Paraaortic lymph node (tissue), 1 donor: ENCODE measurements around a stretch of chr5.

DNA sequence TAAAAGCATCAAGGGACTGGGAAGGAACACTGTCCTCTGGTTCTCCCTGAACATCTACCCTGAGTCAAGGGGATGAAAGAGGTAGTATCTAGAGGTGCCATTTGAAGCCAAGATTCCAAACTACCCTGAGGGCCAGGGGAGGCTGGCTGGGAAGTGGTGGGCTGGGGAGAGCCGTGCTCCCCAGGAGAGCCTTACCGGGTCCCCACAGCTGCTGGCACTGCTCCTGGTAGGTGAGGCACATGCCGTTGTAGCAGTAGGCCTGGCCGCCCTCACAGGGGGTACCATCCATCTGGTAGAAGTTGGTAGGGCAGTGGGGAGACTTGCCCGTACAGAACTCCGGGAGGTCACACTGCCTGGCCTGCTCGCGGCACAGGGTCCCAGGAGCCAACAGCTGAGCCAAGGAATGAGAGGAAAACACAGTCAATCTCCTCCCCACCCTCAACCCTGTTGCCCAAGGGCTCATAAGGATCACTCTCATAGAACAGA is 36.7 kb downstream of the NIPAL4 start:
- PRO-cap = no peak

- PRO-cap = no peak
These were observed 25.4 kb downstream of the ADAM19 start for GRCh38 chr5:157550049-157550627.

GRCh38 chr5:157571249-157572129 is 4.1 kb downstream of the ADAM19 start:
- PRO-cap = bidirectional peak, plus-strand start at chr5:157571650, minus-strand start at chr5:157571422

DNA sequence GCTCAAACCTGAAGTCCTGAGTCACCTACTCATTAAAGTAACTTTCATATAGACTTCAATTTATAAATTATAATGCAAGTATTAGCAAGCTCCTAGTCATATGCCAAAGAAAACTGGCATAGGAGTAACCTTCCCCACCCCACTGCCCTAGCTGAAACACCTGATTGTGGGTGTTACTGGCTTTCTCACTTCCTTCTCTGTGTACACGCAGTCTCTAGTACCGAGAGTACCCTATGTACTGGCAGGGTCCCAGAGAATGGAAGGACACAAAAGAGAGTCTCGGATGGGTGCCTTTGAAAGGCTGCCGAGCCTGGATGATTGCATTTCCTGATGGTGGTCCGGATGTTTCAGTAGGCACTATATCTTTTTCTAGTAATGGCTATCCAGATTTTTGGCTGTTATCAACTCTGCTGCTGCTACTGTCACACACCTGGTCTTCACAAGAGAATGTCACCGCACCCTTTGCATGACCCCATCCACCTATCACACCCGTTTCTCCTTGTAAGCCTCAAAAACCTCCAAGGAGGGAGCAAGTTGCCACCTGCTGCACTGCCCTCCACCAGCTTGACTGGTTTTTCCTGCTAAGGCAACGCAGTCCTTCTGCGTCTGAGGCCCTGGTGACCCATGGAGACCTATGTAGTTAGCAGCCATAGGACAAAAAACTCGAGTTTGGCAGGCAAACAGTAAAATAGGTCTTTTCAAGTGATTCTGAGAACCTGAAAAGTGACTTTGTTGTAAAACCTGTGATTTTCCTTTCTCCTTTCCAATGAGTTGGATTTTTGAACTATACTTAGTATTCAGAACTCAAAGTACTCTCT is 53.9 kb upstream of the CLINT1 start:
- PRO-cap = no peak

DNA sequence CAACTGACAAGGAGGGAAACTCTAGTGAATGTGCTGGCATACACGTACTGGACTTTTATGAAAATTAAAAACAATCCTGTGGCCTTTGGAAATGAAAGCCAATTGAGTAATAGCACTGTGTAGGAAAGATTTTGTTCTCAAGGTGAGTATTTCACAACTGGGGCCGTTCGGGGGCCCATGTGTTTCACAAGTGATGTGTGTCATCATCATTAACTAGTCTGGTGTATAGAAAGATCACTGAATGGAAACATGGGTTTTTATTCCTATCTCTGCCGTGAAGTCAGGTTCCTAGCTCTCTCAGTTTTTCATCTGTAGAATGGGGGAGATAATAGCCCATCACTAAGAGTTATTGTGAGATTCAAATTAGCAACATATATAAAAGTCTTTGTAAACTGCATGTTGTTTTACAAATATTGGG is 605.1 kb upstream of the CLINT1 start:
- PRO-cap = no peak

- PRO-cap = unidirectional peak, plus-strand start at chr5:158819240; unidirectional peak, plus-strand start at chr5:158819313
These were observed 280.7 kb downstream of the EBF1 start for GRCh38 chr5:158818993-158819456.

- PRO-cap = no peak
These were observed 47.4 kb downstream of the EBF1 start for GRCh38 chr5:159052266-159052671.

- PRO-cap = unidirectional peak, plus-strand start at chr5:159061554; bidirectional peak, plus-strand start at chr5:159061603, minus-strand start at chr5:159061557
These were observed 38.3 kb downstream of the EBF1 start for GRCh38 chr5:159061095-159062107.

- PRO-cap = no peak
These were observed 34.4 kb downstream of the EBF1 start for GRCh38 chr5:159065030-159065912.

DNA sequence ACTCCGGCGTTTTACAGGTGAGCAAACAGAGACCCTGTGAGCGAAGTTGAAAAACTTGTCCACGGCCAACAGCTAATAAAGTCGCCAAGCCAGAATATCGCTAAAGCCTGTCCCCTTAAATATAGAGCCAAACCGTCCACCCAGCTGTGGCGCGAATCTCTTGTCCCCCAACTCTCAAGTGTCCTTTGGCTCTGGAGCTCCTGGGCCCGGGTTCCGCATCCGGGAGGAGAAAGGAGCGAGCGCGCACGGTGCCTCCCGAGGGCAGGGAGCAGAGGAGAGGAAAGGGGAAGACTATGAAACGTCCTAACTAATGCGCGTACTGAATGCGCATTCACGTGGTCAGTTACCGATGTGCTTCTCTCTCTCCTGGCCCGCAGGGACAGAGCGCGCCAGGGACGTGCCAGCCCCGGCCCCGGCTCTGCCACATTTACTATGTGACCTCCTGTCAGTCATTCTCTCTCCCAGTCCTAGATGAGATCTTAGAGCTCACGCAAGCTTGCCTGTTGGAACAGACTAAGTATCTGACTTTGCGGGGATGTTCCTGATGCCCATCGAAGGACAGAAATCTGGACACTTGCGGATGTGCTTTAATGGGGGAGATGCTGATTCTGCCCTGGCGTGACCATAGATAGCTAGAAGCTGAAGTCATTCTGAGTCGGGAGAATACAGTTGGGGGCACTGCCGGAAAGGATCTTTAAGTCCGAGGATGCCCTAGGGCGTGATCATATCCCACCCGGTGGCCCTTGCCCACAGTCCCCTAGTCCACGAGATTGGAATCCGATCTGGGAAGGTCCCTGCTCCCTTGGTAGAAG is 5.6 kb upstream of the EBF1 start:
- PRO-cap = bidirectional peak, plus-strand start at position 382 of the sequence, minus-strand start at position 268 of the sequence; unidirectional peak, minus-strand start at position 429 of the sequence

GRCh38 chr5:159106604-159107176 is 7.0 kb upstream of the EBF1 start:
- PRO-cap = no peak

GRCh38 chr5:159181630-159182299 is 27.6 kb downstream of the RNF145 start:
- PRO-cap = no peak

DNA sequence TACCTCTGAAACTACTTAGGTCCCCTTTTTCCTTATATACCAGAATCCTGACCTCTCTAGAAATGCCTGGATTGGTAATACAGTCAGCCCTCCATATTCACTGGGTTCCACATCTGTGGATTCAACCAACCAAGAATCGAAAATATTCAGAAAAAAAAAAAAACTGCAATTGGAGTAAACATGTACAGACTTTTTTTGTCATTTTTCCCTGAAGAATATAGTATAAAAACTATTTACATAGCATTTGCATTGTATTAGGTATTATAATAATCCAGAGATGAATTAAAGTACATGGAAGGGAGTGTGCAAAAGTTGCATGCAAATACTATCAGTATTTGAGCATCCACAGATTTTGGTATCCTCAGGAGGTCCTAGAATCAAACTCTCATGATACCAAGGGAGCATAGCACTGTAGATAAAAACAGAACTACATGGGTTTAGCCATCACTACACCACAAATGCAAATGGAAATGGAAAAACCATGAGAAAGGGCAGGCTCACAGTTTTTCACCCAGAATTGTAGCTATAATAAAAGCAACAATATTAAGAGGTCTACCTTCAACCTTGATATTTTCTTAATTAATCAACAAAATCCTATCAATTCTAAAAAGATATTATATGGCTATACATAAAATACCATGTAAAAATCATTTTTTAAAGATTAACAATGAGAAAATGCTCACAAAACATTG is 17.3 kb downstream of the RNF145 start:
- PRO-cap = no peak

DNA sequence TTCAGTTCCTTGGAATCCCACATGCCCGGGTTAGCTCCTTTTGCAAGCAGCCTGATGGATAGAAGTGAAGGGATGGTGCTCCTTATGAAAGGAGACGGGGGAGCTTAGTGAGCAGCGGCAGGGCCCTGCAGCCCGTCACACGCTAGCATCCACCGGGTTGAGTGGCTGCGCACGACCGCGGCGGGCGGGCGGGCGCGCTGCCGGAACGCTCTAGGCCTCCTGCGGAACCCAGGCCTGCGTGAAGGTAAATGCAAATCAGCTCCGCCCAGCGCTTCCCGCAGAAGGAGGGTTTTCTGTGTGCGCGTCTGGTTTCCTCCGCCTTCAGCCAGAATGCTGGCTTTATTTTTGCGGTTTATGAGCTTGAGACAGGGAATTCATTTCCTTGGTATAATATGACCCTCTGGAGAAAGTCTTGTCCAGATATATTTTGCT is 19.8 kb downstream of the IL12B start:
- PRO-cap = no peak

DNA sequence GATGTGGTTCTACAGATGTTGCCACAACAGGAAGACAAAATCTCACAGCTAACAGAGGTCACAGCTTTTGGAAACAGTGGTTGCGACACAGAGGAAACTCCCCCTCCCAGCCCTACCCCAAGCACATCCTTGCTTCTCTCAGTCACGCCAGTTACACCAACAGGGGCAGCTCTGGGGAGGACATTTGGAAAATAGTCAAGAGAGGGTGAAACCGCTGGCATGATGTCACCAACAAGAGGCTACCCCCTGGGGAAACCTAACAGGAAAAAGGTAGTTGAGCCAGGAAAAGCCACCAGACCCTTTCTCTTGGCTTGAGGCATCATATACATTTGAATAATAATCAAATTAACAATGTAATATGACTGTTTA is 82.1 kb upstream of the IL12B start:
- PRO-cap = no peak

DNA sequence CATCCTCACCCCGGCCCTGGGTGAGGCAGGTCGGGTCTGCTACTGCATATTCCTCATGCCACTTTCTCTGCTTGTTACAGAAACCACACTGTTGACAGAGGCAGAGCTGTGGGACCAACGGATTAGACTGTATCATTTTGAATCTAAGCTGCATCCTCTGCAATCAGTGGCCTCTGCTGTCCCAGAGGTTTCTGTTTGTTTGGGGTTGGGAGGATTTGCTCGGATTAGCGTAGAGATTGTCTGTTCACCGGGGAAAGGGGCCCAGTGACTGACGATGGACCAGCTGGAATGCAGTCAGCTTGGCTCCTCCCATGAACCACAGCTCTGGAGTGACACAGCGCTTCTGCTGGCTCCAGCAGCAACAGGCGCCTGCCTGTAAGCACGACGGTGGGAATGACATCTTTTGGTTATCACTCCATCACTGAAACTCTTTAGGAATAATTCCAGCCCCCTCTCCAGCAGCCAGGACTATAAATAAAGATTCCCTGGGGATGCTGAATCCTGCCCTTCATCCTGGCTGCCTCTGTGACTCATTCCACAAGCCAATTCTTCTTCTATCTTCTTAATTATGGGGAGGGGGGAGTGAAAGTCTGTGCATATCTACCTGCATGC is 37.2 kb upstream of the ADRA1B start:
- PRO-cap = no peak

GRCh38 chr5:160080313-160080871 is 38.9 kb downstream of the PWWP2A start:
- PRO-cap = no peak

- PRO-cap = no peak
These were observed 14.1 kb upstream of the PWWP2A start for GRCh38 chr5:160132908-160134181.

- PRO-cap = no peak
These were observed 10.4 kb downstream of the C1QTNF2 start for GRCh38 chr5:160359801-160360604.

DNA sequence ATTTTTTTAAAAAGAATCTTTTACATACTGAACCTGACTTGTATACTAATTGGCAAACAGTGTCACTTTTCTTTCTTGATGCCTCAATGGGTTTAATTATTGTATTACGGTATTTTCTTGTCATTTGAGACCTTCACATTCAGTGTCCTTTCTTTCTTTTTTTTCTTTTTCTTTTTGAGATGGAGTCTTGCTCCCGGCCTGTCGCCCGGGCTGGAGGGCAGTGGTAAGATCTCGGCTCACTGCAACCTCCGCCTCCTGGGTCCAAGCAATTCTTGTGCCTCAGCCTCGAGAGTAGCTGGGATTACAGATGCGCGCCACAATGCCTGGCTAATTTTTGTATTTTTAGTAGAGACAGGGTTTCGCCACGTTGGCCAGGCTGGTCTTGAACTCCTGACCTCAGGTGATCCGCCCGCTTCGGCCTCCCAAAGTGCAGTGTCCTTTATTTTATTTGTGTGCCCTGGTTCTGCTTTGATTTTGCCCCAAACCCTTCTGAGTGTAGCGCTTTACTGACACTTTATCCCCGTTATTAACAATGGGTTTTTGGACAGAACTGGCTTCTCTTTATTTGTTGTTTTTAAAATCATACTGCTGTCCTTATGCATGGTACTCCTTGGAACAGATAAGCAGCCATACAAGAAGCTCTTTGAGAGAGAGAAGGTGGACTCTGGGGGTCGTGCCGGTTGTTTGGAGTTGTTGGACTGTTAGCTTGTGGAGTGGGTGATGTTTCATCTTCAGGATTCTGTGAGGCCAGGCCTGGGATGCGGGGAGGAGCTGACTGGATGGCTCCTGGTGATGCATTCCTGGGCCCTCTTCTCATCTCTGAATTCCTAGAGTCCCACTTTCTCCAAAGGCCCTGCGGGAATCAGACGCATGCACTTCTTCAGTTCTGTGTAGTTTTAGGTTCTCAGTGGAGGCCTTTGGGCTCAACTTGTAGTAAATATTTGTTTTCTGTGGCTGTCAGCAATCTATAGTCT is 47.6 kb downstream of the PTTG1 start:
- PRO-cap = no peak